GM06990 (cell line): ENCODE measurements around a stretch of chr14.

DNA sequence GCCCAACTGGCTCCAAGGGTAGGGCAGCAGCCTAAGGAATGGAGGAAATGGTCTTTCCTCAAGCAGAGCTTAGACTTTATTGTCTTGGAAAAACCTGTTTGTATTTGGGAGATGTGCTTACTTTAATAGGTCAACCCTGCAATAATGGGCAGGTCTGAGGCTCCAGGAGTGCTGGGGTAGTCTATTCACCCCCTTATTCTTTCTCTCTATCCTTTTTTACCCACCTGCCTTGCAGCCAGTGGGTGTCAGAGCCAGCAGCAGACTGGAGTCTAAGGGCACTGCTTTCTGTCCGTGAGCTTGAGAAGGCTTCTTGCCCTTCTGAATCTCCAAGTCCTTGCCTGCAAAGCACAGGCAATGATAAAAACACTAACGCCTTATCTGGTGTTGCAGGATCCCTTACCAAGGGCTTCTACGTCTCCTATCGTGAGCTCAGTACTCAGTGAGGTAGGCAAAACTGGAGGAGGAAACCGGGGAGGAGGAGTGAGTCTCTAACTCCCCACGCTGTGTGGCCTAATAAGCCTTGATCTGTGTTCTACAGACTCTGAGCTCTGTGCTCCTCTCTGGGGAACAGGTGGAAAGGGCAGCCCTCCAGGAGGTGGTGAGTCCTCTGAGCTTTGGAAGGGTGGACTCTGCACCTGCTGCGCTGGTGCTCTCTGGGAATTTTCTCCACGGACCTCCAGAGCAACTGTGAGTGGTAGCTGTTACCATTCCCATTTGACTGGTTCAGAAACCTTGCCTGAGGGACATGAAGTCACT is 7.2 kb upstream of the MARK3 start:
- RRBS, result no CpG with 5 or more reads among the region's 8 CpGs

DNA sequence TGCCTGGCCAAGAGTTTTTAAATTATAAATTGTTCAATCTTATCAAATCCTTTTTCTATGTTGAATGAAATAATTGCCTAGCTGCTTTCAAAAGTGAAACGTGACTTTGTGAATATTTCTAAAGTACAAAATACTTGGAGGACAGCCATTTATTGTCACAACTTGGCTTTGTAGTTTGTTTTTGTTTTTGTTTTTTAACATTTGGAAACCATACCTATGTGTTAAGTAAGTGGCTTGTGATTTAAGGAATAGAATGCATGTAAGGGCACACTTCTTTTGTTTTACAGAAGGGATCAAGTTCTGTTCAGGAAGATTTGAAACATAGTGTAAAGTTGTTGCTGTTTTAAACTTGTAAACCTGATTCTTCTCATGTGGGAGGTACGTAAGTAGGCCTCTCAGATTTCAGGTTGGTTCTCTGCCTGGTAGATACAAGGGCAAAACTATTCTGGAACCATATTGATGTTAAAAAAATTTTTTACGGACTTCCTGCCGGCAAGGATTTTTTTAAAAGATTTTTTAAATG is 13.5 kb downstream of the MARK3 start:
- RRBS, result no CpG with 5 or more reads among the region's 4 CpGs

- RRBS, result no CpG with 5 or more reads among the region's 5 CpGs
Observed at GRCh38 chr14:103484495-103484829, 38.2 kb downstream of the CKB start.

GRCh38 chr14:103512925-103513813 is 9.5 kb downstream of the CKB start:
- RRBS, result no CpG with 5 or more reads among the region's 15 CpGs

DNA sequence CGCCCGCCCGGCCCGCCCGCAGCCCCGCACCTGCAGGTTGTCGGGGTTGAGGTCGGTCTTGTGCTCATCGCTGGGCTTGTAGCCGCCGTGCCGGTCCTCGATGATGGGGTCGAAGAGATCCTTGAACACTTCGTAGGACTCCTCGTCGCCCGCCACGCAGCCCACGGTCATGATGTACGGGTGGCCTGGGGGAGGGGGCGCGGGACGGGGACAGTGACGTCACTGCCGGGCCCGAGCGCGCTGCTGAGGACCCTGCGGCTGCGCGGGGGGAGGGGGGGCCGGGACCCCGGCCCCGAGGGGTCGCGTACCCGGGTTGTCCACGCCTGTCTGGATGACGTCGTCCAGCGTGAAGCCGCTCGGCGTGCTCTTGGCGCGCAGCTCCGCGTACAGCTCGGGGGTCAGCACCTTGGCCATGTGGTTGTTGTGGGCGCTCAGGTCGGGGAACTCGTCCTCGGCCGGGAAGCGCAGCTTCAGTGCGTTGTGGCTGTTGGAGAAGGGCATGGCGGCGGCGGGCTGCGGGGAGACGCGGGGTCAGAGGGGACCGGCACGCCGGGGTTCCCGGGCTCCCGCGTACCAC is 549 bp downstream of the CKB start:
- RRBS, result 5% methylated on average over 25 of the region's 69 CpGs

- RRBS, result no CpG with 5 or more reads among the region's 7 CpGs
Observed at GRCh38 chr14:103558803-103559440, 3.5 kb downstream of the BAG5 start.

DNA sequence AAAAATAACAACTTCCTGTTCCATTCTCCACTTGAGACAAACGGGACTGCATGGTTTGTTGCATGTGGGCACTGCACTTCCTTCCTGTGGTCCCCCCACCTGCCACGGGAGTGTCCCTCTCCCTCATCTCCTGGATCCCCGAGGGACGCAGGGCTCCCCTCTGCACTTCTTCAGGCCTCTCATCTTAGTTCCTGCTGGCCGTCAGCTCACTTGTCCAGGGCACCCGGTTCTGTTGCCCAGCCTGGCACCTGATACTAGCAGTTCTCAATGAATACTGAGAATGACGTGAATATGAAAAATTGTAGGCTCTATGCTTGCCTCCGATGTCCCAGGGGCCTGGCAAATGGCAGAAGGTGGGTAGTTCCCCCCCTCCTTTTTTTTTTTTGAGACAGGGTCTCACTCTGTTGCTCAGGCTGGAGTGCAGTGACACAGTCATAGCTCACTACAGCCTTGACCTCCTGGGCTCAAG is 3.5 kb upstream of the KLC1 start:
- RRBS, result no CpG with 5 or more reads among the region's 8 CpGs

- RRBS, result no CpG with 5 or more reads among the region's 7 CpGs
Observed at GRCh38 chr14:103634080-103634792, 5.2 kb downstream of the KLC1 start.

DNA sequence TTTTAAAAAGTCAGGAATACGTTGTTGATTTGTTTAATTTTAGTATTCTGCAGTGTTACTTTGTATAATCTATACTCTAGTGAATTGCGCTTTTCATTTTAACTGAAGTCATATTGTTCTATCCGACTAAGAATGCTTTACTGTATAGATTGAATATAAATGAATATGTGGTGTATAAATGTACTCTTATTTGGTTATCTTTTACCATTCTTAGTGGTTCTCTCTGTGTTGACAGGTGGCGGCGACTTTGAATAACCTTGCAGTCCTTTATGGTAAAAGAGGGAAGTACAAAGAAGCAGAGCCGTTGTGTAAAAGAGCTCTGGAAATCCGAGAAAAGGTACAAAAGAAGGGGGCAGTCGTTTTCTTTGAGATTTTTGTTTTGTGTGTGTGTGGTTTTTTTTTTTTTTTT is 40.9 kb downstream of the KLC1 start:
- RRBS, result no CpG with 5 or more reads among the region's 8 CpGs

- RRBS, result no CpG with 5 or more reads among the region's 6 CpGs
Observed at GRCh38 chr14:103683516-103683912, 31.7 kb downstream of the XRCC3 start.

- RRBS, result no CpG with 5 or more reads among the region's 7 CpGs
Observed at GRCh38 chr14:103748410-103748916, 32.9 kb downstream of the ZFYVE21 start.

GRCh38 chr14:103819889-103820505 is 27.4 kb downstream of the PPP1R13B start:
- RRBS, result no CpG with 5 or more reads among the region's 8 CpGs

DNA sequence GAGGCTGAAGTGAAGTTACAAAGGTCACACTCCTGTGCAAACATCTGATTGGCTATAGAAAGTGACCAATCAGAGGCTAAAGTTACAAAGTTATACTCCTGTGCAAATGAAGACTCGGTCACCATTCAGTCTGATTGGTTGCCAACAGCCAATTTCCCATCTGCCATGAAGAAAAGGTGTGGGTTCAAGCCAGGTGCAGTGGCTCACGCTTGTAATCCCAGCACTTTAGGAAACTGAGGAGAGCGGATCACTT is 15.2 kb upstream of the PPP1R13B start:
- RRBS, result no CpG with 5 or more reads among the region's 3 CpGs

GRCh38 chr14:103889613-103890273 is 31.6 kb downstream of the ATP5MJ start:
- RRBS, result 47% methylated on average over 5 of the region's 26 CpGs

DNA sequence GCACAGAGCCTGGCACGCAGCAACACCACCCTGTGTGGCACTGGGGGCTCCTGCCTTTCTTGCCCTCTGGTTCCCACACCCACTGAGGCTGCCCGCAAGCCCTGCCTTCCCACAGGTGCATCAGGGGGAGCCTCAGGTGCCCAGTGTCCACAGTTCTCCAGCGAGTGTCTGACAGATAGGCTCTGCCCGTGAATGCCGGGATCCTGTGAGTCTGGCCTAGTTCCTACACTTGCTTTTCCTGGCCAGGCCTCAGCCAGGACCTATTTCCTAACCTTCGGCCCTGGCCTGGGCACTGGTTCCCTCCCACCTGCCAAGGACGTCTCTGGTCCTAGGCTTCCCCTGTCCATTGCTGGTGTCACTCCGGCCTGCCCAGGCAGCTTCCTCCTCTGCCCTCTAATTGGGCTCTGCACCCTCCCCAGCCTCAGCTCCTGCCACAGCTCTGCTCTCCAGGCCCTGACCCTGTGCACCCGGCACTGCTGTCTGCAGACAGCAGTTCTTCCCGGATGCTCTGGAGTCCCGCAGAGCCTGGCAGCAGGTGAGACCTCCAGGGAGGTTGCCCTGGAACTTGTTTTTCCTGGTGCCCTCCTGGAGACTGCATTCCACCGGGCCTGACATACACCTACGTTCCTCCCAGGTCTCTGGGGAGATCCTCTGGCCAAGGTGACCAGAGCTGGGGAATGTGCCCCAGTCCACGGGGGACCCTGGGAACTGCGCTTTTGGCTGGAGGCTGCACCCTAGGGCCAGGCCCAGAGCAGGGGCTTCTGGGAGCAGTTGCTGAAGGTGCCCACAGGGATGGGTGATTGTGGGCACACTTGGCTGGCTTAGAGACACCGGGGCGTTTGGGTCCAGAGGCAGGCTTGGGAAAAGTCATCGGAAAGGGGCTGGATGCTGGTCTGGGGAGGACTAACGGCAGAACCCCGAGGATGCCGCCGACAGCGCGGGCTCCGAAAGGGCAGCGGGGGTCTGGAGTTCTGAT is 29.9 kb downstream of the ATP5MJ start:
- RRBS, result 58% methylated on average over 4 of the region's 26 CpGs

DNA sequence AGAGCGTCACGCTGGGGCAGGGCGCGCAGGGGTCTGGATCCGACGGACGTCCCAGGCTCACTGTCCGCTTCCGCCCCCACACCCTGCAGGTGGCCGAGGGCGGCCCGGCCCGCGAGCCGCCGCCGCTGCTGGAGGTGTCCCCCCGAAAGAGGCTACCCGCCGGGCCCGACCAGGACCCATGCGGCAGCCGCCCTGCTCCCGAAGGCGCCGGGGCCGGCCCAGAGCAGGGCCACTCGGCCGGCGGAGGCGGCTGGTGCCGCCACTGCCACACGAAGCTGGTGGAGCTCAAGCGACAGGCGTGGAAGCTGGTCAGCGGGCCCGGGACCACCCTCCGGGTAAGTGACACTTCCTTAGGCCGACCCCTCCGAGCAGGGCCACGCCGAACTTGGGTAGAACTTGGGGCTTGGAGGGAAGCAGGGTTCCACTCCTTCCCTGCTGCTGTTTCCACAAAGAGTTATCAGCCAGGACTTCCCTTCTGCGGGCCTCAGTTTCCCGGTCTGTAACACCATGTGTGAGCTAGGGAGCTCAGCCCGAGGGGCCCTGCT is 639 bp downstream of the KIF26A start:
- RRBS, result 12% methylated on average over 24 of the region's 45 CpGs

DNA sequence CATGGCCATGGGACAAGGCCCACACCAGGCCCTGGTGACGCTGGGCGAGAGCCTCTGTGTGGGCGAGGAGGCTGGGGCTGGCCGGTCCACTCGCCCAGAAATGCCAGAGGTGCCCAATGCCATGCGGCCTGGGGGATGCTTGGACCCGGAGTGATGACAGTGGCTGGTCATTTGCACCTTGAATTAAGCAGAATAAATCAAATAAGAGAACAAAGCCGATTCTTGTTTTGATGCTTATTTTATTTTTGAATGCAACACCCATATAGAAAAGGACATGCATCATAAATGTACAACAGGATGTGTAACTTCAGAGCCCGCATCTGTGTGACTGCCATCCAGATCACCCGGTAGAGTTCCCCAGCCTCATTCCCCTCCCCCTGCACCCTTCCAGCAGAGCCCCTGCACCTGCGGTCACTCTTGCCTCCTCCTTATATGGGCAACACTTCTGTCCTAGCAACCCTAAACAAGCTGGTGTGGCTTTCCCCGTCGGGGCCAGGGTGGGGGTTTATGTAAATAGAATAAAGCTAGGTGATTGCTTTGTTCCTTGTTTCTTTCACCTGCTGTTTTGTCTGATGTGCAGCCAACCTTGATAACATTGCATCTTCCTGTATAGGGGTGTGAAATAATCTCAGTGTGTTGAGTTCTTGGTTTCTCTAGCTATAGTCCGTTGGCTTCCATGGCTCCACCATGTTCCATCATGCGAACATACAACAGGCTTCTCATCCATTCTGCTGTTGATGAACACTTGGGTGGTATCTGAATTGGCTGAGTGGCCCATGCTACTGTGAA is 102.0 kb downstream of the KIF26A start:
- RRBS, result 19% methylated on average over 4 of the region's 15 CpGs

DNA sequence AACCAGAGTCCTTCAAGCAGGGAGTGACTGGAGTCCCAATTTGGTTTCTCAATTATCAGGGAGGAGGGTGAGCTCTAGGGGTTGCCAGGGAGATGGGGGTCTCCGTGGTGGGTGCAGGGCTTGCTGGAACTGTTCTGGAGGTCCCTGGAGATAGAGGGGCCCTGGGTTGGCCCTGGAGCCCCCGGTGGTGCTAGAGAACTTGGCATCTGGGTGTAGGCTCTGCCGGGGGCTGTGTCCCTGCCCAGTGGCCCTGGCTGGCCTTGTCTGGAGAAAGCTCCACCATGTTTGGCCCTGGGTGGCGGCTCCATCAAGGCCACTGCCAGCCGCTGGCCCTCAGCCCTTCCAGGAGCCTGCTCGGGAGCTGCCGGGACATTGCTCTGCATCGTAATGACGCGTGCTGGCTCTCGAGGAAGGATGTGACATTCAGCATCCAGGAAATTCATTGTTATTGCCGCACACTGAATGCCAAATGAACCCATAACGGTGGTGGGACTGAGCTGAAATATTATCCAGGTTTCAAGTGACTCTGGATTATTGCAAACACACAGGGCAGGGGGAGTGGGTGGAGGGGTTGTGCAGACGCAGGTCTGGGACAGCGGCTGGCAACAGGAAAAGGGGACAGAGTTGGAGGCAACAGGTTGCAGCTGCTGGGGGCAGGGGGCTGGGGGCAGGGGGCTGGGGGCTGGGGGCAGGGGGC is 215.9 kb downstream of the KIF26A start:
- RRBS, result no CpG with 5 or more reads among the region's 15 CpGs

DNA sequence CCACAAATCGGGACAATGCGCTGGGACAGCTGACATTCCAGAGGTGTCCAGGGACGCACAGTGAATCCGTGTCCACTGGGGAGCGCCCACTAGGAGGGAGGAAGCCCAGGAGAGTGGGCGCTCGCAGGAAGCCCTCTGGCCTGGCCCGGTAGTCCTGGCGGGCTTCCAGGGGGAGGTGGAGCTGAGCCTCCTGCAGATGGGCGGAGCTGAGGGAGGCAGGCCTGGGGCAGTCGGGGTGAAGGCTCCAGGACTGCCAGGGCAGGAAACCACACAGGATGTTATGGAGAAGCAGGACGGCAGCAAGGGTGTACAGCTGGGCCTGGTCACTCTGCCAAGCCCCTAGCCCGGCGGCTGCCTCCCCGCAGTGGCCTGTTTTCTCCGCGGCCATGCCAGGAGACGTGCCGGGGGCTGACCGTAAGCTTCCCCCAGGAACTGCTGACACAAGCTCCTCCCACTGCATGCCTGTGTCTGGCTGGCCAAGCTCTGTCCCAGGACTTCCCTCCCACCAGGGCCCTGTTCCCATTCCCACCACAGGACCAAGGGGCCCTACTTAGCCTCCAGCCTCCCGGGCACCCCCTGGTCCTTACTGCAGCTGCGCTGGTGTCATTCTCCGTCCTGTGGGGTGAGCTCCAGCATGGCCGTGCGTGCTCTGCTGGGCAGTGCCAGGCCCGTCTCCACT is 143.4 kb upstream of the C14orf180 start:
- RRBS, result 26% methylated on average over 7 of the region's 26 CpGs

- RRBS, result no CpG with 5 or more reads among the region's 20 CpGs
Observed at GRCh38 chr14:104656303-104656716, 33.1 kb upstream of the INF2 start.